ENCODE measurements around the genes PARP2, ANG, EDDM3A and TPPP2.

DNA sequence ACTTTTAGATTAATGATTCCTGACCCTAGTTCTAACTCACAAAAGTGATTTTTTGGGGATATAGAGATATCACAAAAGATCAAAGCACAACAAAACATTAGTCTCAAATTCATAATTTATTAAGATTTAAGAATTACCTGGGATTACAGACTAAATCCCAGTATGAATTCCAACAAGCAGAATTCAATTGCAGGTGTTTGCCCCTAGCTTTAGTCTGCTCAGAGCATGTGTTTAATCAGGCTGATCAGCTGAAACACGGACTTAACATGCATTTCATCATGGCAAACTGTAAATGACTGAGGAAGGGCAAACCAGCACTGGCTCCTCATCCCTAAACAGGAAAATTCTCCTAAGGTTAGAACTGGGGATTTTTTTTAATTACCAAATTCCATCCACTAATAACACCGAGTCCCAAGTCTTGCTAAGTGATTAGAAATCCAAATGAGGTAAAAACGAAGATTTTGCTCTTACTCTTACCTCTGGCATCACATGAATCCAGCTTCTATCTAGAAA lies 6.8 kb downstream of the CCNB1IP1 start:
- PRO-cap: no peak

- PRO-cap: bidirectional peak, plus-strand start at chr14:20343635, minus-strand start at chr14:20343417
Measured at GRCh38 chr14:20343451-20343920, at the start of gene PARP2. Gene PARP2, plus strand, starts transcription at chr14:20343635.

DNA sequence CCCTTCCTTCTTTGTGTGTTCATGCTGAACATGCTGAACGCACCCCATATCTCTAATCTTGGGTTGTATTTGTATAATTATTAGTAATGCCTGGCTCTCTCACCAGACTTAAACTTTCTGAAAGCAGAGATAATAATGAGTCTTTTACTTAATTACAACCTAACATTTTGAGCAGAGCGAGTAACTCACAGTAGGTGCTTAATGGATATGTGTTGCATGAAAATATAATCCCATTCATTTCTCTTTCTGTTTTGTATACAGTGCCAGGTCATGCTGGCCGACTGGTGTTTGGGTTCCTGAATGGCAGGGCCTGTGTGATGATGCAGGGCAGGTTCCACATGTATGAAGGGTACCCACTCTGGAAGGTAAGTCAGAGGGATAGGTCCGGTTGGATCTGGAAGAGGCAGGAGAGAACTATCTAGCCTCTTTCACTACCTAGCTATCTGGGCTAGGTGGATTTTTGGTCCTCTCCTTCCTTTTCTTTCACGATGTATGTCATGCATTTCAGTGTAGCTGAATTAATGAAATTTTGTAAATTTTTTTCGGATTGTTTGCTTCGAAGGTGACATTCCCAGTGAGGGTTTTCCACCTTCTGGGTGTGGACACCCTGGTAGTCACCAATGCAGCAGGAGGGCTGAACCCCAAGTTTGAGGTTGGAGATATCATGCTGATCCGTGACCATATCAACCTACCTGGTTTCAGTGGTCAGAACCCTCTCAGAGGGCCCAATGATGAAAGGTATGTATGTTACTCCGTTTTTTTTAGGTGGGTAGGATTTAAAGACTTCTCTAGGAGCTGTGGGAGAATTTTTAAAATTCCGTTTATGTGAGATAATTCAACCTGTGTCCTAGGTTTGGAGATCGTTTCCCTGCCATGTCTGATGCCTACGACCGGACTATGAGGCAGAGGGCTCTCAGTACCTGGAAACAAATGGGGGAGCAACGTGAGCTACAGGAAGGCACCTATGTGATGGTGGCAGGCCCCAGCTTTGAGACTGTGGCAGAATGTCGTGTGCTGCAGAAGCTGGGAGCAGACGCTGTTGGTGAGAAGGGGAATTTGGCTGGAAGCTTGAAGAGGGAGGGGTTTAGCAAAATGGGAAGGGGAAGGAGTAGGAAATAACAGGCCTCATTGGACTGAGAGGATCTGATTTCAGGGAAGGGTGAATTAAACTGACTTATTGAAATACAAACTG lies 5.4 kb downstream of the PNP start:
- PRO-cap: no peak

DNA sequence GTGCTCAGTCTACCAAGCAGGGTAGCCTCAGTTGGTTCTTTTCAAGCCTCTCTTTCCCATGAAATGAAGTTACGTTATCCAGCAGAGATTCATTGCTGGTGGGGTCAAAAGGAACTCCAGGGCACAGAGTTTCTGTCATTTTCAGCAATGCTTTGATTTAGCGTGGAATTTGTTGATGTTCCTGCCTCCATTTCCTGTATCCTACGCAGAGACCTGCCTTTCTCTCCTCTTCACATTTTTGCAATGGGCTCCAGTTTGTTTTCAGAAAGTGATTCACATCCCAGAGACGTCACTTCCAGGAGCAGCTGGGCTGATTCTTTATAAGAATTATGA lies 47.6 kb downstream of the PNP start:
- PRO-cap: no peak

DNA sequence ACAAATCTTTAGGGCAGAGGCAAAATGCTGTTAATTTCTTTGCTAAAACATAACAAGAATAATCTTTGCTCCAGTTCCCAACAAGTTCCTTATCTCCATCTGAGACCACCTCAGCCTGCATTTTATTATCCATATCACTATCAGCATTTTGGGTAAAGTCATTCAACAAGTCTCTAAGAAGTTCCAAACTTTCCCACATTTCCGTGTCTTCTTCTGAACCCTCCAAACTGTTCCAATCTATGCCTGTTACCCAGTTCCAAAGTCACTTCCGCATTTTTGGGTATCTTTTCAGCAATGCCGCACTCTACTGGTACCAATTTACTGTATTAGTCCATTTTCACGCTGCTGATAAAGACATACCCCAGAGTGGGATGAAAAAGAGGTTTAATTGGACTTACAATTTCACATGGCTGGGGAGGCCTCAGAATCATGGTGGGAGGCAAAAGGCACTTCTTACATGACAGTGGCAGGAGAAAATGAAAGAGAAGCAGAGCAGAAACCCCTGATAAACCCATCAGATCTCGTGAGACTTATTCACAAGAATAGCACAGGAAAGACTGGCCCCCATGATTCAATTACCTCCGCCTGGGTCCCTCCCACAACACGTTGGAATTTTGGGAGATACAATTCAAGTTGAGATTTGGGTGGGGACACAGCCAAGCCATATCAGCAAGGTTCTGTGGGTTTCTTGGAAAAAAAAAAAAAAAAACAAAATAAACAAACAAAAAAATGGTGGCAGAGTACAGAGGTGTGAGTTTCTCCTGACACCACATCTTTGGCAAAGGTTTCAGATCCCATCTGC lies 17.8 kb upstream of the RNASE4 start:
- PRO-cap: no peak

DNA sequence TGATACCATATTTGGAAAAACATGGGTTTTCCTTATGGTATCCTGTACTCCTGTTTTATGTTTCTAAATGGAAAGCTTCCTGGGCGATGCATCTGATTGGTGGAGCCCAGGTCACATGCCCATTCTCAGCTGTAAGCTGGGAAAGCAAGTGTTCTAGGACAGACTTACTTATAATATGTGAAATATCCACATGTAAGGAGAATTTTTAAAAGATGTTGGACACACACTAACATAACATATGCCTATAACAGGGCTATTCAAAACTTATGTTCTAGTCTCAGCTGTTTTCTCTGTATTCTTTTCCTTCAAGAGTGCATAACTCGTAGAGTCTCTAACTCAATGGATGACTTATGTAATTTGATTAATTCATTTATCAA lies 4.3 kb upstream of the RNASE4 start:
- PRO-cap: no peak

DNA sequence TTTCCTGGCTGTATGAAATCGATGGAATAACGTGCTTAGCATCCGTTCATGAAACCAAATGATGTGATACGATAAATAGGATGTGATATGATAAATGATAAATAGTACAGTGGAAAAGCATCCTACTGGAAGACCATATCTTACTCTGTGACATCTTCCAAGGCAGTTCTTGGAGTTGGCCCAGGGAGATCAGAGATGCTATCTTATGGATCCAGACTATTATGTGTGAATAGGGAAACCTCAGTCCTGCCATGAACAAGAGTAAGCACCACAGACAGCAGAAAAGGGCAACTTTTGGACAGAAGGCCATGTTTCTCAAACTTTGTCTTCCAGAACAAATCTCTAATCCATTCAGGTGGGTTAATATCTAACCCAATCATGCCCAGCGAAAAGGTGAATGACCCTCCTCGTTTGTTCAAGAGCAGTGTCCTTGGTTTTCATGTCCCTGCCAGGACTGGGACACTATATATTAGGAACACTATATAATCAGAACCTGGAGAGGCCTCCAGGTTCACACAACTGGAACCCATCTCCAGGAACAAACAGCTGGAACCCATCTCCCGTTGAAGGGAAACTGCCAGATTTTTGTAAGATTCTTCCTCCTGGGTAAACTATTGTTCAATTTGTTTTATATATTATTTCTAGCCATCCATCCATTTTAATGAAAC lies at the start of gene ANG:
Gene ANG (plus strand): TSS at position 496 of the 668 bp plus-strand sequence.
- PRO-cap: no peak

GRCh38 chr14:20714587-20715404 lies 26.2 kb downstream of the ANG start:
- PRO-cap: no peak

DNA sequence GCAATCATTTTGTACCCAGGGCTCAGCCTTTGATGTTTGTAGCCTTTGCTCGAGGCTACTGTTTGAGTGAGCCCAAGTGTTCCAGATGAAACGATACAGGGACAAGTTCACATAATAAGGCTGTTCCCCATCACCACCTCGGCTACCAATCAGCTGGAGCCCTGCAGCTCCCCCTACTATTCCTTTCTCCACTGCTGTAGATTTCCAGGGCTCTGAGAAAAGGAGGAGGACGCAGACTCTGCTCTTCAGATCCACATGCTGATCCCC lies at the start of gene EDDM3A:
Gene EDDM3A (plus strand): TSS at position 199 of the 267 bp plus-strand sequence.
- PRO-cap: no peak

DNA sequence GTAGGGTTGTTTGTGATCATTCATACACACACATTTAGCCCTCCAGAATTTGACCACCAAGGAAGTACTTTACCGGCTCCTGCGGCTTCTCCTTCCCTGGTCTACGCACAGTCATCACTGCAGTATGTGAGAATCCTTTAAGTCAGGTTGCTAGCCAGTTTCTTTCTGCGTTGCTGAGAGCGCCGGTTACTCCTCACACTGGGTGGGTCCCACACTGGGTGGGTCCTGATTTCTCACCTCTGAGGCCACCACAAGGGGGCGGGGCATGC lies 25.2 kb upstream of the RNASE1 start:
- PRO-cap: no peak

DNA sequence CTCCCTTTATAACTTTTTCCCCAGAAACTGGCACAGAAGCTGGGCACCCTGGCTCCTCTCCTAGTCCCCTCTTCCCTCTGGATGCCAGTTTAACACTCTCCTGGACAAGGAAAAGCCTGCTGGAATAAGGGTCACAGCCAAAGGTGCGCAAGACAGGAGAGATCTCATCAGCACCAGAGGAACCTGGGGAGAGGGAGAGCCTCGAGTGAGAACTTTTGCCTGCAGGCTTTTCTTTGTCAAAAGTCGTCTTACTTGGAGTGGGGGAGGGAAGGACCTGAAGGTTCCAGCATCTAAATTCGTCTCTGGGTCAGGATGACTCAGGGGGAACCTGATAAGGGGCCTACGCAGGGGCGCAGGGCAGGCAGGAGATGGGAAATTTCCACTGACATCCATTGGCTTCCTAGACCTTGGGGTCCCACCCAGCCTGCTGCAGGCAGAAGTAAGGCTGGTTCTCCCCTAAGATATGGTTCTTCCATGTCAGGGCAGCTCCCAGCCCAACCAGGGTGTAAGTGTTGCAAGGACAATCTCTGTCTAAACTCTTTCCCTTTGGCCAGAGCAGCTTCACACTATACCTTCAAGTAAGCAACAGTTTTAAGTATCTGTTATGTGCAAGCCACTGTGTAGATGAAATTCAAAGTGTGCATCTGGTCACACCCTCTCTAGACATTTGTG lies 2.0 kb upstream of the NDRG2 start:
- PRO-cap: no peak

- PRO-cap: no peak
Measured at GRCh38 chr14:21030062-21030506, at the start of gene TPPP2. Gene TPPP2, plus strand, starts transcription at chr14:21030217.

- PRO-cap: no peak
Measured at GRCh38 chr14:21077969-21078495, 7.9 kb downstream of the ARHGEF40 start.

DNA sequence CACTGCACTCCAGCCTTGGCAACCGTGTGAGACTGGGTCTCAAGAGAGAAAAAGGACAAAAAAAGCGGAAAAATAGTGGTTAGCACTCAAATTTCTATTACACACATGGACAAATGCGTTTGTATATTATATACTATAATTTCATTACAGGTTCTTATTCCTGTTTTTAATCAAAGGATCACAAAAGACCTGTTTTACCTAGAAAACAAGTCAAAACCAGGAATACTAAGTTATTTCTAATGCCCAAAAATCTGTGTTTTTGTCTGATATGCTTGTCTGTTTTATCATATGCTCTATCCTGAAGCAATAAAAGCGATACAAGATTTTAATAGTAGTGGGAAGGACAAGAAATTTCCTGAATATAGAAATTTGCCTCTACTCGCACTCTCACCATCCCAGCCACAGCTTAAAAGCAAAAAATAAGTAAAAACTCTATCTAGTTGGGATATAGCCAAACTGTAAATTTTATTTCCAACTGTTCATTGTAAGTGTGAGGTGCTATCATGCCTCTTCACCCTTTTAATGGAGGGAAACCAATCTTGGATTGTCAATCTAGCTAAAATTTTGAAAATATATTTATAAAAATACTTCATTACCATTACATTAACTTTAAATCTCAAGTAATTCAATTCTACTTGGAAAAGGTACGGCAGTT lies 29.3 kb downstream of the HNRNPC start:
- PRO-cap: no peak

DNA sequence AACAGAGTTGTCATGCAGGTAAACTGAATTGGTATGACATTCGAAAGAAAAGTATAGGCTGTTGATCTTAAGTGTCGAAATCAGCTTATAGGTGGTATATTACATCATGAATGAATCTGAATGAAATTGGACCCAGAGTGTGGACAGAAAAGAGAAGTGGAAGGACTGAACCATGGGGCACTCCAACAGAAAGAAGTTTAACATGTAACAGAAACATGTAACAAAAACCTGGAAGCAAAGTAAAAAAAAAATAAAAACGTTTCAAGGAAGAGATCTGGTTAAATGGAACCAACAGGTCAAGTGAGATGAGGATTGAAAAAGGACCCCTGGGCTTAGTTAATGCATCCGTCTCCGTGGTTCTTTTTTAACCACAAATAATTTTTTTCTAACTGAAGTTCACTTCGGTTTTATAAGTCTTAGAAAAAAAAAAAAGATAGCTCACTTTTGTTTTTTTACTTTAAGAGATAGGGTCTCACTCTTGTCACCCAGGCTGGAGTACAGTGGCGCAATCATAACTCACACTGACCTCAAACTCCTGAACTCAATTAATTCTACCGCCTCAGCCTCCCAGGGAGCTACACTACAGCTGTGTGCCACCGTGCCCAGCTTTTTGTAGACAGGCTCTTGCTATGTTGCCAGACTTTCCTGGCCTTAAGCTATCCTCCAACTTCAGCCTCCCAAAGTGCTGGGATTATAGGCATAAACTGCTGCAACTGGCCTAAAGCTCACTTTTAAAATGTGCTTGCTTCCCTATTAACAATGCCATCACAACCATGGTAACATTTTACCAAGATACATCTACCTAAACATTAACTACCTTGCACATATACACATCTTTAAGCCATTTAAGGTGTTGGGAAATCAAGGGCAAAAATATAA lies 11.9 kb downstream of the HNRNPC start:
- PRO-cap: no peak

DNA sequence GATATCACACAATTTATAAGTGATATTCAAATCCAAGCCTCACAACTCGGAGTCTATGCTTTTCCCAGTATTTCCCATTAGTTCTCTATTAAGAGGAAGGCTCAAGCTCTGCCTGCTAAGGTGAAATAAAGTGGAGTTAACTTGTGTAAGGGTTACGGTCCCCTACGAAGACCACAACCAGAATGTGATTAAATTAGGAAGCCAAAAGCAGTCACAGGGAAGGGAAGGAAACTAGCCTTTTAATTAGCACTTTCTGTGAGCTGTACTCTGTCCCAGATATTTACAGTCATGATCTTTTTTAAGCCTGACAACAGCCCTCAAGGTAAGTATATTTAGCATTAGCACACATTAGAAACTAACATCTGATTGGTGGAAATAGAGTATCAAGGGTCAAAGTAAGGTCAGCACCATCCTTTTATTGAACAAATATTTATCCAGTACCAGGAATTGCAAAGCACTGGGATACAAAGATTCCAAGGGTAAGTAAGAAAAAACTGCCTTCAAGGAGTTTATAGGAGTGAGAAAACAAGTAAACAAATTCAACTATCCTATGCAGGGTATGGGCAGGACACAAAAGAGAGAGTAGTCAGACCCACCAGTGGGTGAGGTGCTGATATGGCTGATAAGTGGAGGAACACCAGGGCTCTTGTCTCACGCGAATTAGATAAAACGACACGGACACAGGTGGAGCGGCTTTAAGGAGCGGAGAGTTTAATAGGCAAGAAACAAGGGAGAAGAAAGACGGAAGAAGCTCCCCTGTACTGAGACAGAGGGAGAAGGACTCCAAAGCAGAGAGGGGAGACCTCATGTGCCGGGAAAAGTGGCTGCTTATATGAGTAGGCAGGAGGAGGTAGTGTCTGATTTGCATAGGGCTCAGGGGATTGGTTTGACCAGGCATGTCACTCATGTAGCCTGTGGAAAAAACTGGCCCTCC lies 28.3 kb downstream of the RPGRIP1 start:
- PRO-cap: bidirectional peak, plus-strand start at position 589 of the sequence, minus-strand start at position 293 of the sequence; bidirectional peak, plus-strand start outside the sequence, minus-strand start at position 834 of the sequence

DNA sequence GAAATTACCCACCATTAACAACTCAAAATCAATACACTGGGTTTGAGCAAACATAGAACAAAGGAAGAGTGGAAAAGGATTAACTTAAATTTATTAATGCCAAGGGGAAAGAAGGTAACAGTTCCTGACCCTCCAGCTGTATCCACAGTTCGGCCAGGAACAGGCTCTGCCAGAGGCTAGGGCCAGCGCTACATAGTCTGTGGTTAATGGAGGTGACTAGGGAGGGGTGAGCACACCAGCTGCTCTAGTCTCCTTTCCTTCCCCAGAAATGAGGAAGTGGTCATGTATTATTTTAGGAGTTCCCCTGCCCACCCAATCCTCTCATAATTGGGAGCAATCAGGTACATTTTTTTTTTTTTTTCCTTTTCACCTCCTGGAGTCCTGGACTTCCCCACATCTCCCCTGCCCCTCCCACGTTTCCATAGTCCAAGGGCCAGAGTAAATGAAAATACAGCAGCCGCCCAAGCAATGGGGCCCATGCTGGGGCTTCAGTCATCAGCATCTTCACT lies 1.4 kb upstream of the SUPT16H start:
- PRO-cap: unidirectional peak, plus-strand start at position 145 of the sequence

DNA sequence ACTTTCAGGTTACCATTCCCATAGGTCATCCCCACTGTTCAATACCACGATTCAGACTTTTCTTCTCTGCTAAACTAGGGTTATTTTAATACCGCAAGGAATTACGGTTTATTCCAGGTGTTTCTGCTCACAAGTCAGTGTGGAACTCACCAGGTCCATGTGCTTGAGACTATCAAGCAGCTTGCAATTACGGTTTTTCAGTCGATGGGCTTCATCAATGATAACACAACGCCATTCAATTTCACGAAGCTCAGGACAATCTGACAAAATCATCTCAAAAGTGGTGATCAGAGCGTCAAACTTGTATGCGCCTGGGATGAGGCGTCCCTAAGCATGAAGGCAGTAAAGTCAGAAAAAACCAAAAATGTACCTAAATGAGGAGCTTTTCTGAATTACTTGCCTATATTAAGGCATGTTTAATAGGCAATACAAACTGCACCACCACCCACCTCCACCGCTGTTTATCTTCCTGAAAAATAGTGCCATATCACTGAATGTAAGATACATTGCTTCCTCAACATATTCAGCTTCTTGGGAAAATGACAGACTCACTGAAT lies 23.0 kb upstream of the SUPT16H start:
- PRO-cap: no peak

GRCh38 chr14:21450087-21450640 lies 5.8 kb downstream of the CHD8 start:
- PRO-cap: no peak

DNA sequence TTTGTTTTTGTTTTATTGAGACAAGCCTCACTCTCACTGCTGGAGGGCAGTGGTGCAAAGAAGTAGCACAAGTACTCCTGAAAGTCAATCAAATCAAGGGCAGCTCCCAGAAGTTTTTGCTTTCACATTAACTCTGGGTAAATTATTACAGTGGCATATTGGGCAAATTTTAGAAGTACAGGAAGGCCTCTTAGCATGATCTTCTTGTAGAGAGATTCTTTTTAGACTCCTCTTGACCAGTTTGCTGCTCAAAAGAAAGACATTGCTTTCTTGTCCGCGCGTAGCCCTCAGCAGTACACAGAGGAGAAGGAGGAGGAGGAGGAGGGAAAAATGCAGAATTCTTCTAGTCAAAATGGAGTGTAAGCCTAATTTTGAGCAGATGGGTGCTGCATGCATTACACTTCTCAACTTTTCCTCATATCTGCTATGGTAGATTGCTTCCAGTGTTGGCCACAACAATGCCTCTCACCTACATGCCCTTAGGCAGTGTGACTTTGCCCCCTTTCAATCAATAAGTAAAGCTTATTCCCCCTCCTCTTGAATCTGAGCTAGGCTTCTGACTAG lies 3.0 kb upstream of the METTL3 start:
- PRO-cap: no peak